ENCODE data around the gene RHBDL3.

DNA sequence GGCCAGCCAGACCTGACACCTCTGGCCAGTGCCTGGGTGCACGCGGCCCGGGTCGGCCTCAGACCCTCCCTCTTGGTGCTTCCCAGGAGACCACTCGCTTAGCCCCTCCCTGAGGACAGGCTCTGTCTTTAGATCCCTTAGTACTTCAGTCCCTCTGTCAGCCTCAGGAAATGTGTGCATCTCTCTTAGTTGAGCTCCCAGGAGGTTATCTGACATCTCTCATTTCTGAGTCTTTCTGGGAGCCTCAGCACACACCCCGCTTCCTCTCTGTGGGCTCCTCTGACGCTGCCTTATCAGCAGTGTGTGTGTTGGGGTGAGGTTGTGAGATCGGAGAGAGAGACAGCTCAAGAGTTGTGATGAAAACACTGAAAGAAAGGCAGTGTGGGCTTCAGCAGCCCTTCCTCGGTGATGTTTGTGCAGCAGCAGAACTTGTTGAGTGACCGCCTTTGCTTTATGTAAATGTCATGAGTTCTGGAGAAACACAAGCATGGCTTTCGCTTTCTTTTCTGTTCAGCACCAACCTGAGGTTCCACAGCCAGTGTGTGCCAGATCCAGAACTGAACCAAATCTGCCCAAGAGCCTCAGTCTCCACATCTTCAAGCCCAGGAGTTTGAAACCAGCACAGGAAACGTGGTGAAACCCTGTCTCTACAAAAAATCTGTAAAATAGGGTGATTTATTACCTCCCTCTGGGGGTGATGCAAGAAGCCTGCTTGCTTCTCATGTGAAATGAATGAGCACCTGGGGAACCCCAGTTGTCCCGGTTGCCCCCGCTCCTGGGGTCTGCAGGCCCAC is 117.3 kb downstream of the RAB11FIP4 start:
- RRBS, result no CpG with 5 or more reads among the region's 14 CpGs

DNA sequence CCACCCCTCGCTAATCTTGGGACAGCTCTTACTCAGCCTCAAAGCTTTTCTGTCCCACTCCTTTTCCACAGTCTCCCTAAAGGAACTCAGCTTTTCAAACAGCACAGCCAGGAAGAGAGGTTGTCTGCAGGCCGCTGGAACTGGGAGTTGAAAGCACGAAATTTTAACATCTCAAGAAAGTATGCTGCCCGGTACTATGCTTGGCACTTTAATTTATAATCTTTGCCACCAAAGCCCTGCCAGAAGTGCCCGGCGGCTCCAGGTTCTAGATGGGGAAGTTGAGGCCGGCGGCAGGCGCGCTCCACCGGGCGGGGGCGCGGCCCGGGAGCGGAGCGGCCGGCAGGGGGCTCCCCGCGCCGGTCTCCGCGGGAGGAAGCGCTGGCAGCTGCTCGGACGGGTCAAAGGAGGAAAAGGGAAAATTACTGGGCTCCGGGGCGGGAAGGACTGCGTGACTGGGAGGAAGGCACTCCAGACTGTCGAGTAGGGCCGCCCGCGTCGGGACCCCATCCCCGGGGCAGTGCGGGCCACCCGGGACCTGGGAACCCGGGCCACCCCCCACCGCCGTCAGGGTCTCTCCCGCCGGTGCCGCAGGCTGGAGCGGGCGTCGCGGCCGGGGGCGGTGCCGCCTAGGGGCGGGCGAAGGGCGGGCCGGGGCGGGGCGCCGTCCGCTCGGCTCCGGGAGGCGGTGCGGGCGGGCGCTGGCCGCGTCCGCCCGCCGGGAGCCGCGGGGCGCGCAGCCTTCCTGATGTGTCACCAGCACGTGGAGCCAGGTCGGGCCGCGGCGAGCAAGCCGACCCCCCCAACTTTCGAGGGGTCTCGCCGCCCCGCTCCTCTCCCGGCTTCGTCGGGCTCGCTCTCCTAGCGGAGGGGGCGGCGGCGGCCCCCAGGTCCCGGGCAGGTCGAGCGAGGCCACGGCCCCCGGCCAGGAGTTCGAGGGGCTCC is 167.3 kb downstream of the RAB11FIP4 start:
- RRBS, result 2% methylated on average over 45 of the region's 97 CpGs

GRCh38 chr17:31738356-31738945 is 120.6 kb downstream of the COPRS start:
- RRBS, result no CpG with 5 or more reads among the region's 6 CpGs

DNA sequence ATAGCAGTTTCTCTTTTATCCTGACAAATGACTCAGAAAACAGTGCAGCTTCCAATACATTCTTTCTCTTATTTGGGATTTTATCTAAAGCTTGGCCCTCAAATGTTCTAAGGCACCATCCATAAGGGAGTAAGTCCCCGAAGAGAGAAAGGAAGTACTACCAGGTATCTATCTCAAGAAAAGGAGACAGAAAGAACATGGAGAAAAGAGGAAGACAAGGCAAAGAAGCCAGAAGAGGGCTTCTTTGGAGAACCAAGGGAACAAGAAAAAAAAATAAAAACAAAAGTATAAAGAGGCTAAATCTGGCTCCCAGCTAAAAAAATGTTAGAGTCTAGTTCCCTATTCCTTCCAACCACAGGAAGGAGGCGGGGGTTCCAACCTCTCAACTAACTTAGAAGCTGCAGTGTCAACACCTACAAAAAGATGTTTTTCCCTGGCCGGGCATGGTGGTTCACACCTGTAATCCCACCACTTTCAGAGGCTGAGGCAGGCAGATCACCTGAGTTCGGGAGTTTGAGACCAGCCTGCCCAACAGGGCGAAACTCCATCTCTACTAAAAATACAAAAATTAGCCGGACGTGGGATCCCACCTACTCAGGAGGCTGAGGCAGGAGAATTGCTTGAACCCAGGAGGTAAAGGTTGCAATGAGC is 13.4 kb downstream of the UTP6 start:
- RRBS, result no CpG with 5 or more reads among the region's 7 CpGs

GRCh38 chr17:31936401-31936816 is 398 bp upstream of the SUZ12 start:
- RRBS, result no CpG with 5 or more reads among the region's 20 CpGs

GRCh38 chr17:31993702-31994238 is 13.4 kb upstream of the LRRC37B start:
- RRBS, result no CpG with 5 or more reads among the region's 7 CpGs

DNA sequence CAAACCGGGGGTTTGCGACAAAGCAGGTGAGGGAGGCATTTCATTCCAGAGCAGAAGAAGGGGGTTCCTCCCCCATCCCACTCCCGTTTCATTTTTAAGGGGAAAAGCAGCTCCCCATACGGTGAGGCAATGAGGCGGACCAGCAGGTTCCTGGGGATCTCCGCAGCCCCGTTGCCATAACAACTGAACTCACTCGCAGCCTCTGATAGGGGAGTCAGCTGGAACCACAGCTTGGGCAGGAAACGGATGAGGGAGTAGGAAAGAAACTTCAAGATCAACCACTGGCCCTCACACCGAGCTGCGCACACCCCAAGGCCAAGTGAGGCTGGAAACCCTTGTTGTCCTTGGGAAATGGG is 62.6 kb upstream of the RHOT1 start:
- RRBS, result no CpG with 5 or more reads among the region's 11 CpGs

DNA sequence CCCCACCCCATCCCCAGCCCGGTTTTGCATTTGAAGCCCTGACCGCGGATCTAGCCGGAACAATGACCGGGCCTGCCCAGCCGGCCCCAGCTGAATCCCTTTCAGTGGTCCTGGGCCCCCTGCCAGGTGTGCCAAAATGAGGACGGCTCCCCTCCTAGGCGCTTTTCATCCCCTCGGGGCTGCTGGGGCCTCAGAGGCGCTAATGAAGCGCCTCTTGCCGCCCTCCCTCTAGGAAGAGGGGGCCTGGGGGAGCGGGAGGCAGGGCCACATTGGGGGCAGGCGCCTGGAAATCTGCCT is 57.1 kb upstream of the RHOT1 start:
- RRBS, result no CpG with 5 or more reads among the region's 14 CpGs

GRCh38 chr17:32152132-32152615 is 9.9 kb downstream of the RHOT1 start:
- RRBS, result no CpG with 5 or more reads among the region's 3 CpGs

- RRBS, result 2% methylated on average over 13 of the region's 80 CpGs
Measured at GRCh38 chr17:32265234-32266007, at the start of gene RHBDL3. RHBDL3 (plus strand) TSS chr17:32265832.

DNA sequence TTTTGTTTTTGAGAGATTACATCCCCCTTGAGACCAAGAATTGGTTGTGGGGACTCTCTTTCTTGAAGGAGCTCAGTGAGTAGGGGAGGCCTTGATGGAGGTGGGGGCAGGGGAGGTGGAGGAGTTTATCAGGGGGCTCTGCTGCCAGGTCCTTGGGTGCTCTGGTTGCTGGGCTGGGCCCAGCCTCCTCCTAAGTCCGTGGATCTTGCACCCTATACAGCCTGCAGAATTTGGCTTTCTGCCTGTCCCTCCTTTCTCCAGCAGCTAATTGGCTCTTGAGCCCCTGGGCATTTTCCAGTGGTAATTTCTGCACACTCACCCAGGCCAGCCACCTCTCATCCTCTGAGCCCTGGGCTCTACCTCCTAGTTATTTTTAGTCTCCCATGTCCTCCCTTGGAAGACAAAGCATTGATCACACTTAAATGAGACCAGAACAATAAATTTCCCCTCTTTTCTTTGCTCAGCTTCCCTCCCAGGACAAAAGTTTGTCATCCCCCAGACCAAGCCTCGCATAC is 38.1 kb downstream of the RHBDL3 start:
- RRBS, result no CpG with 5 or more reads among the region's 2 CpGs

- RRBS, result no CpG with 5 or more reads among the region's 5 CpGs
Measured at GRCh38 chr17:32308307-32308721, 33.7 kb downstream of the C17orf75 start.

- RRBS, result no CpG with 5 or more reads among the region's 10 CpGs
Measured at GRCh38 chr17:32371068-32372053, 21.4 kb downstream of the ZNF207 start.

DNA sequence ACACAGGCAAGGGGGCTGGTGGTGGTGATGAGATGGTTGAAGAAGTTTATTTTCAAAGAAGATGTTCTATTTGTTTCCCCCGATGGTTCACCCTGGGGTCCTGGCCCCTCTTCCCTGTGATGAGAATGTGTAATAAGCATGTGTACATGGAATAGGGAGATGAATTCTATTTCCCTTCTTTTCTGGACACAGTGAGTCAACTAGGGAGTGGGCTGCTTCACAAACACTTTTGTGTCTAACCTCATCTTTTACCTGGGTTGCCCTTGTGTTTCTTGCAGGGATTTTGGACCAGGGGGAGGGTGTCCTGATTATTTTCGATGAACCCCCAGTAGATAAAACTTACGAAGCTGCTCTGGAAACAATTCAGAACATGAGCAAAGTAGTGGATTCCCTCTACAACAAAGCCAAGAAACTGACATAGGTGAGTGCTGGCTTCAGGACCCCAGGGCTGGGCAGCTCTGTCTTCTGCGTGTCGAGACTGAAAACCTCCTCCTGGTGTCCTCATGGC is 6.5 kb upstream of the CDK5R1 start:
- RRBS, result no CpG with 5 or more reads among the region's 5 CpGs

DNA sequence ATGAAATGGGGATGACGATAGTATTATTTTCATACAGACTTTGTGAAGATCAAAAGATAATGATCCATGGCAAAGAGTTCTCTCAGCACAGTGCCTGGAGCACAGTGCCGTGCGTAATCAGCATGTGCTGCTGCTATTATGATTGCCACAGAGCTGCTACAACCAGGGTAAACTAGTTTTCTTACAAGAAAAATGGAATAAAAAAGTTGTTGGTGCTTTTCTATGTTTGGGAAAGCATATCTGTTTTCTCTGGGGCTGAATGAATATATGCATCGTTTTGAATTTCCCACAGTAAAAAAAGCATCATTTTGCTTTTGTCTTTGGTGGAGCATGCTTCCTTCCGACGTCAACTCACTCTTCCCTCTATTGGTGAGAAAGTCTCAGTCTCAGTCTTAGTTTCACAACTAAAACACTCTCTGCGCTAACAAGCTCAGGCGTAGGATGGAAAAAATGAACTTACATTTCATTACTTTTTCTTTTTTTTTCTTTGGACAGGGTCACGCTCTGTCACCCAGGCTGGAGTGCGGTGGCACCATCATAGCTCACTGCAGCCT is 37.2 kb downstream of the CDK5R1 start:
- RRBS, result no CpG with 5 or more reads among the region's 10 CpGs

DNA sequence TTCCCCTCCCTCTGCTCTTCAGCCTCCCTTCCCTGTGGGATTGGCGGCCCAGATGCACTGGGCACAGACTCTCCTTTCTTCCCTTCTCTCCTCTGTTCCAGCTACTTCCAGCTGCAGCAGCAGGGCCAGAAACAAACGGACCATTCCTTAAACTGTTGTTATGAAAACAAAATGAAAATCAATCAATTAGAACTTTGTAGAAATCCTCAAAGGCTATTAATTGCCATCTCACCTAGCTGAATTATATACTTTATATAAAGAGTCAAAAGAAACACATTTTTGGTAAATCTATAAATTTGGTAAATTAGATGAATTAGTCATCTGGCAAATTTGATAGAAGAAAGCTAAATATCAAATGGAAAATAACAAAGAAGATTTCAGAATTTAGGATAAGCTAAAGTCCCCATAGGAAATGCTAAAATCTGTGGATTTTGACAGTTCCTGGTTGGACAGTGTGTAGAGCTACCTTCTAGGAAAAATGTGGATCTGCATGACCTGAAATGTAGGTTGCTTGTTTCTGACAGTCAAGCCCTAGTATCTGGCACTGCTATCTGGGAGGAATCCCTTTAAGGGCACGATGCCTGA is 101.0 kb downstream of the CDK5R1 start:
- RRBS, result no CpG with 5 or more reads among the region's 3 CpGs

DNA sequence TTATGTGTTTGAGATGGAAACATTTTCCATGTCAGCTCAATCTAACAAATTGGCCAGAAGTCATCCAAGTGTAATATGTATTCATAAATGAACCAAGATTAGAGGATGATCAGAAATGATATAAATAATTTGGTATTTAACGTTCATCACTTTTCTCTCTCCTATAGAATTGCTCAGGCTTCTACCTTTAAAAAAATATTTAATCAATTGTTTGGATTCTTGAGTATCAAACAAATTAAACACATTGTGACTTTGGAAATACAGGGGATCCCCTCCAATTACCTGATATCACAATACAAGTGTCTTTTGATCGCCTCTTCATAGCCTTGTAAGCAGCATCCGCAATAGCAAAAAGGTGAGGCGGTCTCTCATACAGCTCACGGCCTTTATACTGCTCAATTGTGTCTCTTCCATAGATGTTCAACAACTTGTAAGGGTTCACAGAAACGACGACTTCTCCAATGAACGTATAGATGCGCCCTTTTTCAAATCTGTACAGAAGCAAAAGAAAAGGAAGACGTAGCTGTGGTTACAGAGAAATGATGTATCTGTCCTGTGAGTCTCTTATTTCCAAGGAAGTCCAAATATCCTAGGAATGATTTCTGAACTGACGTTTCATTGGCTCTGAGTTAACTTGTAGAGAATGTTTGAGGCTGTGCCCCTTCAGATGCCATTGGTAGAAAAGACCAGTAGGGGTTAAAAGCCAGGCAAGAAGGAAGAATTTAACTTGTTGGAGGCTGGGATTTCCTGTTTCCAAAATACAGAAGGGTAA is 96.4 kb downstream of the MYO1D start:
- RRBS, result no CpG with 5 or more reads among the region's 11 CpGs

DNA sequence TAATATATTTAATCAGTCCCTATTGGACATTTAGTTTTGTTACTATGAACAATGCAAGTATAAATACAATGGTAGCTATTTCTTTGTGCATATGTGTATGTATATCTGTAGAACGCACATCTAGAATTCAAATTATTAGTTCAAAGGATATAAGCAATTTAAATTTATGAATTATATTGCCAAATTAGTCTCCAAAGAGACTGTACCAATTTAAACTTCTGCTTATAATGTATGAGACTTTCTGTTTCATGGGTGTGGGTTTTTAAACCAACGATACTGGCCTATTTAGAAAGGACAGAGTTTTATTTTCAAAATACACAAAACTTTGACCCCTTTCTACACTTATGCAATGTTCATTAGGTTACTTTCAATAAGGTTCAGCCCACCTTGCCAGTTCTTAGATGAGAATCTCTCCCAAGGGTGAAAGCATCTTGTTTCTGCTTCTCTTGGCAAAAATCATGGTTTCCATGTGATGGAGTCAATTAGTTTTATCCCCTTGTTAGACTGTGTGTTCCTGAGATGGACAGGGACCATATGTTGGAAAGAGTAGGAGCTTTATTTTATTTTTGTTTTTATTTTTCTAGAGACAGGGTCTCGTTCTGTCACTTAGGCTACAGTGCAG is 84.7 kb downstream of the MYO1D start:
- RRBS, result no CpG with 5 or more reads among the region's 3 CpGs

DNA sequence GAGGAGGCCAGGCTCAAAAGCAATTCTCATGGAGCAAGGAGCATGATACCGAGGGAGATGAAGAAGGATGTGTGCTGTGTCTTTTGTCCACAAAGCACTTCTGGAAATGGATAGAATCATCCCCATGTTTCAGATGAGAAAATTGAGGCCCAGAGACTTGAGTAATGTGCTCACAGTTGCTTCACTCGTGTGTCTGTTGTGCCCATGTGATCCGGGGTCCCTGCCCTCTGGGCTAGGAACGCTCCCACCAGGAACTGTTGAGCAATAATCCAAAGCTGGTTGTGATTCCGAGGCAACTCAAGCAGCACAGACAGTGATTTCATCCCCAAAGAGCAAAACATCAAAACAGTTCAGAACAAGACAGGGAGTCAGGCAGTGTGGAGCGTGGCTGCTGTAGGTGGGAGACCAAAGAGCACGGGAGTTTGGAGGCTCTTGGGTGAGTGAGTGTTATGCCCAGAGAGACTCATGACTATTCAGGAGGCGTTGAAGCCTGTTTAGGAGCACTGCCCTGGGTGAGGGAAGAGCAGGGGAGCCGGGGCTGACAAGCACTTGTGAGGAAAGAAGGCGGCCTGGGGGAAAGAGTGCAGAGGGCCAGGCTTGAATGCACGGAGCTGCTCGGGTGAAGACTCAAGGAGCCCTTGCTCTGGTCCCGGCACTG is 205.0 kb upstream of the ASIC2 start:
- RRBS, result 32% methylated on average over 3 of the region's 13 CpGs

Data from AG08470 (cell line).